NCI-H460 (cell line): ENCODE measurements around a stretch of chr6.

DNA sequence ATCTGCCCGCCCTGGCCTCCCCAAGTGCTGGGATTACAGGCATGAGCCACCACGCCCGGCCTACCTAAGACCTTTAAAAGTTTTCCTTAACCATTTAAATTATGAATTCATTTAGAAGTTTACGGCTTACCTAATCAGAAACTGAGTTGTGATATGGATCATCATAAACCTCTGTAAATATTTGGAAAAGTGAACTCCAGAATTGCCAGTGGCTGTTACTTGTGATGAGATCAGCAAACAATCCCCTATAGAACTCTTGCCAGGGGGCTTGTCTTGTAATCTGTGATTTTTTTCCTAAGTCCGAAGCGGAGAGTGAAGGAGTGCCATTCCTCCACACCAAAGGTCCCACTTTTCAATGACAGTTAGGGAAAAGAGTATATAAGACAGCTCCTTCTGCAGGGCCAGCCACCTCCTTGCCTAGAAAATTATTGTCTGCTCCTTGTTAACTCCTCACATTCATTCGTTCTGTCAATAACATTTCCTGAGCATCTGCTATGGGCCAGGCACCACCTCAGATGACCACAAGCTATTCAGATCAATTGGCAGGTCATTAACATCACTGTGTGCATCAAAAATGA, 64.3 kb upstream of the KIF13A start:
RAMPAGE:
- cytosol, long total RNA, result no peak
- long total RNA, result no peak
- nucleus, long total RNA, result no peak

GRCh38 chr6:18196834-18197557, 41.8 kb downstream of the KDM1B start:
RAMPAGE:
- cytosol, long total RNA, result no peak
- long total RNA, result no peak
- nucleus, long total RNA, result no peak

GRCh38 chr6:18209730-18210359, 54.5 kb downstream of the DEK start:
RAMPAGE:
- cytosol, long total RNA, result no peak
- long total RNA, result no peak
- nucleus, long total RNA, result no peak

RAMPAGE:
- cytosol, long total RNA, result no peak
- long total RNA, result no peak
- nucleus, long total RNA, result start-site peak on the minus strand at chr6:18263856-18264234, 477 and 174 reads in 2 replicates
Measured at GRCh38 chr6:18263777-18264082, 600 bp downstream of the DEK start.

DNA sequence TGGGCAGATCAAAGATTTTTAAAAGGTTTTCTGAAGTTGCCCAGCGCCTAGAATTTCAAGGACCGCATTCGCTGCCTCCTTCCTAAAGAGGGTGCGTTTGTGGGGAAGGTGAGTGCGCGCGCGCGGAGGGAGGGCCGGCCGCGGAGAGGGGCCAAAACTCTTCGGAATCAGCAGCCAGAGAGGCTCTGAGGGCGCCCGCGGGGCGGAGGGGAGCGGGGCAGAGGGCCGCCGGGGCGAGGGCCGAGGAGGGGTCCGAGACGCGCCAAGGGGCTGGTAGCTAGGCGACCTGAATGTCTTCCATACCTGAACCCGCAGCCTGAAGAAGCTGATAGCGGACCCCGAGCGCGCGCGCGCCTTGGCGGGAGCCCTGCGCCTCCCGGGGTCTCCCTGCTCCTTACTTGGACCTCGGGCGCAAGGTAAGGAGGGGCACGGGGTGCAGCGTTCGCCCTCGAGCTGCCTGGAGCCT, 12.8 kb upstream of the DEK start:
RAMPAGE:
- cytosol, long total RNA, result no peak
- long total RNA, result no peak
- nucleus, long total RNA, result no peak

DNA sequence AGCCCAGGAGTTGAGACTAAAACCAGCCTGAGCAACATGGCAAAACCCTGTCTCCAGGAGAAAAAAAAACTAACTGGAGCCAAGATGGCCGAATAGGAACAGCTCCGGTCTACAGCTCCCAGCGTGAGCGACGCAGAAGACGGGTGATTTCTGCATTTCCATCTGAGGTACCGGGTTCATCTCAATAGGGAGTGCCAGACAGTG, 72.5 kb upstream of the ID4 start:
RAMPAGE:
- cytosol, long total RNA, result no peak
- long total RNA, result no peak
- nucleus, long total RNA, result no peak

DNA sequence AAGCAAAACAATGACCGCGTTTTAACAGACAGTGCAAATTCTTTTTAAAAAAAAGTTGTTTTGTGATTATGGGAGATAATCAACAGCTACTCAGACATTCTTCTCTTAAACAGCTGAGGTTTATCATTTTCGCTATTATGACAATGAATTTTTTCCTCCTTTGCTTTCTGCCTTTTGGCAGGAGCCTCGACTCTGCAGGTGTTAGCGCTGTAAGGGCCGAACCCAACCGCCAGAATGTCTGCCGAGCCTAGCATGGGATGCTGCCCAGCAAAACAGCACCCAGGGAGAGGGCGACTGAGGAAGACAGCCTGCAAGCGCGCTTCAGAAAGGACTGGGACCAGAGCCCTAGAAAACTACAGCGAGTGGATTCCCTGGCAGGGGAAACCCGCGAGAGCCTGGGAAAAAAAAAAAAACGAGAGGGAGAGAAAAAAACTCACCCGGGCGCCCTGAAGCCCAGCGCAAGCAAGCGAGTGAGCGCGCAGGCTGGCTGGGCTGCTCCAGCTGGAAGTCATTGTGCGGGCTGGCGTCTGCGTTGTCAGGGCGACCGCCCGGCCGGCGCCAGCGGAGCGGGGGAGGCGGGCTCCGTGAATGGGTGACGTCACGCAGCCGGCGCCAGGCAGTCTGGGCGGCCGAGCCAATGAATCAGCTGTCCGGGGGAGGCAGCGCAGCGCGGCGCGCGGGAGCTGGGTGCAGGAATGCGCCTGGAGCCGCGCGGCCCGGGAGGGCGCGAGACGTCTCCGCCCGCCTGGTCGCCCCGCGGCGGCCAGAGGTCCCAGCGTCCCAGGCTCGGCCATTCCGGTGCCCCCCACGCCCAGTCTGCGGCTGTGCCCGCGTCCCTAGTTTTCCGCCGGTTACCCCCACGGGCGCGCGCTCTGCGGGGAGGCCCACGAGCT, 32.7 kb upstream of the ID4 start:
RAMPAGE:
- cytosol, long total RNA, result start-site peak on the minus strand centred at position 504 of the sequence, 62 bp wide, 12 and 15 reads in 2 replicates
- long total RNA, result no peak
- nucleus, long total RNA, result no peak

GRCh38 chr6:20130777-20131384, 81.4 kb downstream of the MBOAT1 start:
RAMPAGE:
- cytosol, long total RNA, result no peak
- long total RNA, result no peak
- nucleus, long total RNA, result no peak

GRCh38 chr6:20200761-20201413, 11.4 kb downstream of the MBOAT1 start:
RAMPAGE:
- cytosol, long total RNA, result no peak
- long total RNA, result no peak
- nucleus, long total RNA, result no peak

DNA sequence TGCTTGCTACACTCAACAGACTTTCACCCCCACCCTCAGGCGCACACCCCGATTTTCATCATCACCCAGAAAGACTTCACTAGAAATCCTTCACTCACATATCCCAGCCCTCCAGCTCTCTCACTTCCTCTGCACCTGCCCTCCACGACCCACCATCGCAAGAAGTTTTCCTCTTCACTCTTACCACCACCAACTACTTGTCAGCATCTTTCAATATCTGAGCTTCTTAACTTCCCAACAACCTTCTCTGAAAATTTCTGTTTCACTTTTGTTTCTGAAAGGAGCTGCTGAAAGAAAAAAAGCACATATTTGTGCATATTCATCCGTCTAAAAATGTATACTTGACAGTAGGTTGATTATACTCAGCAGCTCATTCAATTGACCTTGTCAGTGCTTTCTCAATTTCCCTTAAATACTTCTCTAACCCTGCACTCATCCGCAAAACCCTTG, 5.5 kb downstream of the MBOAT1 start:
RAMPAGE:
- cytosol, long total RNA, result no peak
- long total RNA, result no peak
- nucleus, long total RNA, result no peak

DNA sequence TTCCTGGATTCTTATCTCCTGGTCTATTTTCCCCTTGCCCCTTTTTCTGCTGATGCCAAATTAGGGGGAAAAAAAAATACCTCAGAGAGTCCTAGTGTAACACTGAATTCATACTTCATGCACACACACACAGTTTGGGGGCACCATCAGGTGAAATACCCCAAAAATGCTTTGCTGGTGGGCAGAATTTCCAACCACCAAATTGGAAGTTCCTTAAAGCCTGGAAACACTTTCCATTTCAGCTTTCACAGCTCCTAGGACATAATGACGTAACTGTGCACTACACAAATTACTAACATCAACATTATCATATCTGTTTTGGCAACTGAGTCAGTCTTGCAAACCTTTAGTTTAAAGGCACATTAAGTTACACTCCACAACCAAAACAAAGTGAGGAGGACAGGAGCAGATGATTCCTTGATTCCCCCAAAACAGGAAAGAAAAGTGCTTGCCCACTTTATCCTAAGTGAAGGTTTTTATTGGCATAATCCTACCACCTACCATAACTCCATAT, 3.6 kb downstream of the MBOAT1 start:
RAMPAGE:
- cytosol, long total RNA, result no peak
- long total RNA, result no peak
- nucleus, long total RNA, result no peak

GRCh38 chr6:20403229-20404217, 1.8 kb downstream of the E2F3 start:
RAMPAGE:
- cytosol, long total RNA, result start-site peak on the plus strand at chr6:20403697-20403831, 73 and 85 reads in 2 replicates
- long total RNA, result start-site peak on the plus strand at chr6:20403702-20403736, 27 and 43 reads in 2 replicates
- nucleus, long total RNA, result no peak

DNA sequence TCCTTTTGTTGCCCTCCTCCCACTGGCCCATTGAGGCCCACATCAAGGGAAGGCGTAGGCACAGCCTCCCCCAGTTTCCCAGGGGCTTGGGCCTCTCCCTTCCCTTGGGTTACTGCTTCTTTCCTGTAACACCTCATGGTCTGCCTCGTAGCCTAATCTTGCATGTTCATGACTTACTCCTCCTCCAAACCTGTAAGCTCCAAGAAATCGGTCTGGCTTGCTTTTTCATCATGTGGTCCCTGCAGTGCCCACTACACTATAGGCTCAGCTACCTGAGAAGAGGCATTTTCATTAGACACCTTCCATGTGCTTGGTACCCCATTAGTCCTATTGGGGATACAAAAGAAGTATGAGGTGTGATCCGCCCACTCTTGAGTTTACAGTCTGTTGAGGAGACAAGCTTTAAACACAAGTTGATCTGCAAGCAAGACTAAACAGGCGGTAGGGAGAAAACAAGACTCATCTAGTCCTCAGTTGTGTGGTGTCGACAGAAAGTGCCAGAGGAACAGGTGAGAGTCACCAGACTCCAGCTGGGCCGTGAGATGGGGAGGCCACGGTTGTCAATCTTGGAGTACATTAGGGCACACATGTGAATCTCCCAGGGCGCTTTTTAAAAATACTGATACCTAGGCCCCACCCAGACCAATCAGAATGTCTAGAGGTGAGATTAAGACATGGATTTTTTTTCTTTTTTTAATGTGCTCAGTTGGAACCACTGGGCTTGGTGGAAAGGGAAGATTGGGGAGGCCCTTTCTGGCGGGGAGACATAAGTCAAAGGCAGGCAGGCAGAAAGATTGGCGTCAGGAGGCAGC, 10.2 kb downstream of the E2F3 start:
RAMPAGE:
- cytosol, long total RNA, result no peak
- long total RNA, result no peak
- nucleus, long total RNA, result no peak

GRCh38 chr6:20455119-20456153, 53.8 kb downstream of the E2F3 start:
RAMPAGE:
- cytosol, long total RNA, result no peak
- long total RNA, result no peak
- nucleus, long total RNA, result no peak

GRCh38 chr6:20533889-20534252, 386 bp upstream of the CDKAL1 start:
RAMPAGE:
- cytosol, long total RNA, result no peak
- long total RNA, result no peak
- nucleus, long total RNA, result no peak

RAMPAGE:
- cytosol, long total RNA, result no peak
- long total RNA, result no peak
- nucleus, long total RNA, result no peak
Measured at GRCh38 chr6:20564737-20565283, 30.6 kb downstream of the CDKAL1 start.

DNA sequence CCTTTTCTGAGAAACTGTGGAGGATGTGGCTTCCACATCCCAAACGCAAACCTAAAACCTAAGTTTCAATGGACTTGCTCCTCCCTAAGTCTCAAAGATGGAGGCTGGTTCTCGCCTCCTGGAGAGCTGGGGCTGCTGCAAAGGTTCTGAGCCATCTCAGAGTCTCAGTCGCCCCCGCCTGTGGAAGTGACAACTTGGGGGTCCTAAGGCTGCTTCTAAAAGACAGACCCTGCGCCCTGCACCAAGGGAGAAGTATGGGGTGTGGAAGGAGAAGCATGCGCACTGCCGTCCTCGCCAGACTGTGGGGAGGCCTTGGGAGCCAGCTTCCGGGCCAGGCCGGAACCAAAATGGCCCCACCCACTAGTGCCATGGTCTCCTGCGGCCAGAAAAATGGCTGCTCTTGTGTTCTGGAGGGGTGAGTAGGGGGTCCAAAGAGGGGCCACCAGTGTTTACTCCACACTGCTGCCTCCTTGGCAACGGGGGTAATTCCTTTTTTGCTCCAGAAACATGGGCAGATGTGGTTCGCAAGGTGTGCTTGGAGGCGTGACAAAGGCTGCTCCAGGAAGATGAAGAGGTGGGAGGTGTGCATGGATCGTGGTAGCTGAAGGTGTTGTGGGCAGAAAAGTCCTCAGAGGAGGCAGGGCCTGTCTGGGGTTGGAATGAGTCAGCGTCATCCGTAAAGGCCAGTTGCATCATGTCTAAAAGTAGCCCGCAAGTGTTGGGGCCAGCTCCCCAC, 329.9 kb upstream of the SOX4 start:
RAMPAGE:
- cytosol, long total RNA, result no peak
- long total RNA, result no peak
- nucleus, long total RNA, result no peak

RAMPAGE:
- cytosol, long total RNA, result no peak
- long total RNA, result no peak
- nucleus, long total RNA, result no peak
Measured at GRCh38 chr6:21423135-21423802, 170.3 kb upstream of the SOX4 start.

RAMPAGE:
- cytosol, long total RNA, result no peak
- long total RNA, result no peak
- nucleus, long total RNA, result no peak
Measured at GRCh38 chr6:21596831-21597063, 3.2 kb downstream of the SOX4 start.

RAMPAGE:
- cytosol, long total RNA, result no peak
- long total RNA, result no peak
- nucleus, long total RNA, result no peak
Measured at GRCh38 chr6:21754757-21755267, 161.3 kb downstream of the SOX4 start.